Vagina (tissue), 1 donor: ENCODE measurements around a stretch of chr18.

- PRO-cap = no peak
- RAMPAGE, long total RNA = start-site peak on the plus strand at chr18:170500-170595, 9 reads
Observed at GRCh38 chr18:170271-170999, 12.1 kb downstream of the USP14 start.

DNA sequence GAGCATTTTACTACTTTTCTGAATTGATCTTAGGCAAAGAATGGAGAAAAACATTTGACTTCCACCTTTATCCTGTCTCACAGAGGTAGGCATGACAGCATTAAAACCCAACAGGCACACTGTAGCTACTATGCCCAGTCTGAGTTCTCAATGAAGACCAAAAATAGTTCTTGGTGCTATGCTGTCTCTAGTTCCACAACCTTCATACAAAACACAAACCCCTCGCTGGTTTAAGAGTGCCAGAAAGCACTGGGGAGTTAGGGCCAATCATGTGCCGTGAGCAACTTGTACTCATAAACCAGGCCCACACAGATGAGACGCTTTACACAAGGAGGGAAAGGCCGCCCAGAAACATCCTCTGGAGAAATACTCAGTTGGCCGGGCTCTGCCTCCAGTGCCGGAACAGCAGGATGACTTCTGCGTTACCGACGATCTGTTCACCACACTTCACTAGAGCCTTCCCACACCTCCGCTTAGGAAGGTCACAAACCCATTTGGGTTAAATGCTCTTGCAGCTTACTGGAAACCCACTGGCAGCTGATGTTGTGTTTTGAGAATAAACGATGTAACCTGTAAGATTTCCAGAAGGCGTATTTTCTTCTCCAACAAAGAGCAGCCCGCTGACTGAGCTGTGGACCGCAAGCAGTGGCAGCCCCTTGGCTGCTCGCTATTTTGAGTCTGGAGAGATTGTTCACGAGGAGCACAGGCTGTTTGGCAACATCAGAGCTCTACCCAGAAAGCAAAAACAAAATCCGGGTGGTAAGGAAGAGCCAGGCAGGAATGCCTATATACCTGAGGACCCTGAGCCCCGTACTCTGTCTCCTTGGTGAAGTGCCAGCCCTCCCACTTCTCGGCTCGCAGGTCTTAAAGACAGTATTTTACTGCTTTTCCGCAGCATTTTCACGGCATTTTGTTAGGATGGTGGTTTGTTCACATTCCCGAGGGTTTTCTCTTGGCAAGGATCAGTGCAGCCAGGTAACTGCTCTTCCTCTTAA lies 44.1 kb downstream of the COLEC12 start:
- PRO-cap = unidirectional peak, plus-strand start at position 325 of the sequence; unidirectional peak, plus-strand start at position 394 of the sequence
- RAMPAGE, long total RNA = no peak

GRCh38 chr18:2697758-2698113 lies 42.2 kb downstream of the SMCHD1 start:
- PRO-cap = no peak
- RAMPAGE, long total RNA = no peak

DNA sequence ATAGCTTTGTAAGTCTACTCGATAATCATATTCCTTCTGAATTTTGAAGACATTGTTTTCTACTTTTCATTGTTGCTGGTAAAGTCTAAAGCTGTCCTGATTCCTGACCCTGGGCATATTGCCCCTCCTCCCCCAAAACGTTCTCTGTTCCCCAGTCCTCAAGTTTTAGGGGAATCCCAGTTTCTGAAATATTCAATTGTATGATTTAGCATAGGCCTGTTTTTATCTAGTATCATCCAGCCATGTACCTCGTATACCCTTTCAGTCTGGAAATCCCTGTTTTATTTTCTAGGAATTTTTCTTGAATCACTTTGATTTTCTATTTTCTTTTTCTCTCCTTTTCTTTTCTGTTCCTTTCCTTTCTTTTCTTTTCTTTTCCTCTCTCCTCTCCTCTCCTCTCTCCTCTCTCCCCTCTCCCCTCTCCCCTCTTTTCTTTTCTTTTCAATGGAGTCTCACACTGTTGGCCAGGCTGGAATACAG lies 63.4 kb downstream of the SMCHD1 start:
- PRO-cap = no peak
- RAMPAGE, long total RNA = no peak

GRCh38 chr18:2737048-2737322 lies 81.5 kb downstream of the SMCHD1 start:
- PRO-cap = no peak
- RAMPAGE, long total RNA = no peak

DNA sequence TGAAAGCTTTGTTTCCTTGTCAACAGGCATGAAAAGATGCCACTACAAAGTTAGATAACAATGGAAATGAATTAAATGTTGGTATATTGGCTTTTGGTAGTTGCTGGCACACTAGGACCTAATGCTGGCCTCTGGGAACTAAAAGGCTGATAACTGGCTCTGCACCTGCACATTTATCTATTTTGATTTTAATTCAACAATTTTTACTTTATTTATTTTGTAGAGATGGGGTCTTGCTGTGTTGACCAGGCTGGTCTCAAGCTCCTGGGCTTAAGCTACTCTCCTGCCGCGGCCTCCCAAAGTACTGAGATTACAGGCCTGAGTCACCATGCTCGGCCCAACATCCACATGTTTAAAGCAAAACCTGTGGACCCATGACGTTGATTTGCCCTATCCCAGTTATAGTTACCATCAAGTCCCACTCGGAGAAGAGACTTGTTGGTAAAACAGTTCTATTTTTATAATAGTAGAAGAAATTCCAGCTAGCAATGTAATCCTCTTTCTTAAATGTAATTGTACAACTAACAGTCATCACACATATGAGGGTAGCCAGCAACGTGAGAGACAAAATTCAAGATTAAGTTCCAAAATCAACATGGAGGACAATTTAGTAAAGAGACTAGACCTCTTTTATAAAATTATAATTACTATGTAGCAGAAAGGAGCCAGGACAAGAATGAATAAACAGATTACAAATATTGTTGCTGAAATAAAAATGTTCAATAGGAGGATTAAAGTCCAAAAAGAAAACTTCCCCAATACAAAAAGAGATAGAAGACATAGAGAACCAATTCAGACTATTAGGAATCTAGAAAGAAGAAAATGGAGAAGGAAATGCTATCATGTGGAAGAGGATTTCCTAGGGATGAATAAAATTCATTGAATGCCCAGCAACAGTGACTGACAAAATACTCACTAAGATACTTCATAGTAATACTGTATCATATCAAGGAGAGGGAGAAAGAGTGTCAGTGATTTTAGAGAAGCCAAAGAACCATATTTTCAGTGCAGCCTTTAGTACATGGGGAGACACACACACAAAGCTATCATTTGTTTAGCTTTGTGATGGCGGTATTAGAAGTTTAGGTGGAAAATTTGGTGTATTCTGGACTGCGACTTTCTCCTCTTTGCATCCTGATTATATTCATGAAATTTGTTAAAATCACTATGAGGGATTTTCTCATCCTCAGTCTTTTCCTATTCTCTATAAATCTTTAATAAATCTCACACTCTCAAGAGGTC lies 46.1 kb upstream of the EMILIN2 start:
- PRO-cap = no peak
- RAMPAGE, long total RNA = no peak

GRCh38 chr18:2856466-2856915 lies 9.7 kb downstream of the EMILIN2 start:
- PRO-cap = no peak
- RAMPAGE, long total RNA = no peak

- PRO-cap = no peak
- RAMPAGE, long total RNA = no peak
Observed at GRCh38 chr18:2894131-2894706, 47.4 kb downstream of the EMILIN2 start.

DNA sequence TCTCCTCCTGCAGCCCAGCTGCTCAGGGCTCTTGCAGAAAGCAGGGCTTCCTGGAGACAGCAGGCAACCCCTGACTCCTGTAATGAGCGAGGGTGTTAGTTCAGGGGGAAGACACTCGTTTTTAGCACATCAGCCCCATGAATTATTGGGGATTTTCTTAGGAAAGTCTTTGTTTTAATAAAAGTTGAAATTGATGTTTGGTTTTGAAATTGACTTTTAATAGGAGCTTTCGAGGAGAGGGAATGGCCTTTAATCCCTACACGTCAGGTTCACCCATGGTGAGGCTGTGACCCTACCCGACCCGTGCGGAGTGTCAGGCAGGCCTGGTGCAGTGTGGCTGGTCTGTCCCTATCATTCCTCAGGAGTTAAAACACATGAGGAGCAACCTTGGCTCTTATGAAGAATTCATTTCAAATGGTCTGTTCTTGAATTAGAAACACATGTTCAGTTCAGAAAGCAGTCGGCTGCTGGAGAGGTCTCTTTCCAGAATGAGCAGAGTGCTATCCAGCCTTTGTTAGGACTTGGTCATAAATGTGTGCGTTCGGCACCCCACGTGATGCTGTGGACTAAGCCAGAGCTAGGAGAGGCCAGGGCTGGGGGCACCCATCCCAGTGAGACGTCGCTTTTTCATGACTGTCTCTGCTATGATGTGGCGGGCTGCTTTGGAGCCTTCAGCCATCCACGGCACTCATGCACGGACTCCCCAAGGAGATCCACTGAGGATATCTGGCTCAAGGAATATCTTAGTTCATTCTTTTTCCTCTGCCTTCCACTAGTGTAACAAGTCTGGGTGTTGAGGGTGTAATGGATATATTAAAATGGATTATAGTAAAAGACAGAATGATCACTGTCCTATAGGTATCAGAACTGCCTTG lies 54.7 kb downstream of the EMILIN2 start:
- PRO-cap = unidirectional peak, plus-strand start at position 447 of the sequence
- RAMPAGE, long total RNA = no peak

DNA sequence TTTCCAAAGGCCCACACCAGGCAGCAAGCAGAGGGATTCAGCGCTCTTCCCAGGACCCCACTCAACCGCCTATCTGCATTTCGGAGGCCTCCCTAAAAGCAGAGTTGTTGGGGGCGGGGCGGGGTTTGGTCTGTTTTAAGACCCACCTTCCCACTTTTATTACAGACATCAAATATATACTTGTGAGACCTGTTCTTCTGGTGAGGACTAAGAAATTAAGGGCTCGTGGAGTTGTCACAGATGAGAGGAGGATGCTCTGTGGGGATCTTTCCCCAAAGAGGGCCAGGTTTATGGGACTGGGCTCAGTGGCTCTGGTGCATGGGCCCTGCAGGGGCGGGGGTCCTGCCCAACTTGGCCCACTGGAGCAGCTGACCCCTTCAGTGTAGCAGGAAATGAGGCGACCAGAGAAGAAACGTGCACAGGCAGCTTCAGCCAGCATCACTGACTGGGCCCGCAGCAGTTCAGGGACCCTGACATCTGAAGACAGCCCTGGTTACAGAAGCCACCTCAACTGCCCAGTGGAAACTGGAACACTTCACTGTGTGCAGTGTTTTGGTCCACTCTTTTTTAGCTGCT lies 72.7 kb downstream of the EMILIN2 start:
- PRO-cap = no peak
- RAMPAGE, long total RNA = no peak

DNA sequence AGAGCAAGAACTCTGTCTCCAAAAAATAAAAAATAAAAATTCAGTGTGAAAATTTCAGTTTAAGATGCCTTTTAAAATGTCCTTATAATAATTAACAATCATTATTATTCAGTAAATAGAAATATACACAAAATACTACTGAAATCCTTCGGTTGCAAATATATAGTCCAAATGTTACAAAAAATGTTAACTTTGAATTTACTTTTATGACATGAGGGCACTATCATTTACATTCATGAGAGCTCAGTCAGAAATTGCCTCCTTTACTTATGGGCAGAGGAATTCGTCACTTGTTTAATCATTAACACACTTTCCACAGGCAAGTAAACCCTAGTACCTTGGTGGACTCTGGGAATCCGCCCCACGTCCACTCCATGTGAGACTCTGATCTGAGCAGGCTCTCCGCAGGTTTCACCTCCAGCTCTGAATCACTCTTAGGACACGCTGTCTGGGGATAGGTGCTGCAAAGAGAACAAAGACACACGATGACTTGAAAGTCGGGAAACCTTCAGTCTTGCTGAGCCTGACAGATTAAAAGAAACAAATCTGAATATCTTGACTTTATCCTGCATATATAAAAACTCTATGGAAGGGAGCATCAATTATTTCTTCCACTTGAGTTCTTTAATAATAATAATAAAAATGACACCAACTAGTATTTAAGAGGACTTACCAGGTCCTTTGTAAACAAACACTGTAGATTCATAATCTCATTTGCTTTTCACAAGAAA lies 73.6 kb downstream of the LPIN2 start:
- PRO-cap = no peak
- RAMPAGE, long total RNA = no peak

GRCh38 chr18:2953858-2955009 lies 58.7 kb downstream of the LPIN2 start:
- PRO-cap = no peak
- RAMPAGE, long total RNA = no peak

DNA sequence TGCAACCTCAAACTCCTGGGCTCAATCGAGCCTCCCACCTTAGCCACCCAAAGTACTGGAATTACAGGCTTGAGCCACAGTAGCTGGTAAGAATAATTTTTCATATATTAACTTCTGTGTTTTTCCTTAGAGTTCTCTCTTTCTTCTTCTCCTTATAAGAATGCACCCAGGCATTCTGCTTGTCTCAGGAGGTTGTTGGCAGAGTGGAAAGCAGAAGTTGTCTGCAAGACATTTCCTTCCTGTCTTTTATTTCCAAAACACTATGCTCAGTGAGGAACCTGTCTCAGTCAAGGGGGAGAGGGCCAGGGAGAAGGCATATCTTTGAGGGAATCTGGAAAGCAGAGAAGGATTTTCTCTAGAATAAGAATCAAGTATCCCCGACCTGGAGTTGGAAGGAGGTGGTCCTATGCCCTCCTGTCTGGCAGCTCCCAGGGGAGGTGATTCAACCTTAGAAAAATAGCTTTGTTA lies 3.6 kb upstream of the LPIN2 start:
- PRO-cap = unidirectional peak, plus-strand start at position 286 of the sequence
- RAMPAGE, long total RNA = no peak

GRCh38 chr18:3027316-3028208 lies 14.6 kb upstream of the LPIN2 start:
- PRO-cap = no peak
- RAMPAGE, long total RNA = no peak

GRCh38 chr18:3062917-3063233 lies 49.9 kb upstream of the LPIN2 start:
- PRO-cap = no peak
- RAMPAGE, long total RNA = no peak

GRCh38 chr18:3093900-3094593 lies 81.1 kb upstream of the LPIN2 start:
- PRO-cap = no peak
- RAMPAGE, long total RNA = no peak

DNA sequence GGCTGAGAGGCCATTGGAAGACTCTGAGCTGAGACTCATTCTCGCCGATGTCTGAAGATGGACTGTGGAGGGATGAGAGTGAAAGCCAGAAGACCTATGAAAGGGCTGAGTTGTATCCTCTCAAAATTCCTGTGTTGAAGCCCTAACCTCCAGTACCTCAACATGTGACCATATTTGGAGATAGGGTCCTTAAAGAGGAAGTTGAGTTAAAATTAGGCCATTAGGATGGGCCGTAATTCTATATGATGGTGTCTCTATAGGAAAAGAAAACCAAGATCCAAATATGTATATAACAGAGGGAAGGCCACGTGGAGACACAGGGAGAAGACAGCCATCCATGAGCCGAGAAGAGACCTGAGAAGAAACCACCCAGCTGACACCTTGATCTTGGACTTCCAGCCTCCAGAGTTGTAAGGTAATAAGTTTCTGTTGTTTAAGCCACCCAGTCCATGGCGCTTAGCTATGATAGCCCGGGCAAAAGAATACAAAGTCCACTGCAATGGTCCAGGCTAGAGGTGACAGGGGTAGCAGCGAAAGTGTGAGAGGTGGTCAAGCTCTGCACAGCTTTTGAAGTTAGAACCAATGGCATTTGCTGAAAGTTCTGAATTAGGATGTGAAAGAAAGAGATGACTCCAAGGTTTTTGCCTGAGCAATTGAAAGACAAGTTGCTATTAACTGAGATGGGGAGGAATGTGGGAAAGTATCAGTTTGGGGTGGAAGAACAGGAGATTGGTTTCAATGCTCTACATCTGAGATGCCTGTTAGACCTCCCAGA lies 2.8 kb downstream of the MYOM1 start:
- PRO-cap = no peak
- RAMPAGE, long total RNA = no peak

DNA sequence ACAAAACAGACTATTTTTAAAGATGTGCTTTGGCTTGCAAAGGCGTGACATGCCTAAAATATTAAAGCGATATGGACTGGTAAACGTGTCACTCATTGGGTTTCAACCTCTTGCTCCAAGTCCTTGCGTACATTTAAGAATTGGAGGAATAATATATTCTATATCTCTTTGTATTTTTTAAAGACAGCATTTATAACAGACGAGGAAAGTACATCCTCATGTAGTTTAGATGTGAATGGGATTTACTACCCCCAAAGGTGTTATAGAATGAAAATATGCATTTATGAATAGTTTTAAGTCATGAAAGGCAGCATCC lies 3.8 kb downstream of the MYL12A start:
- PRO-cap = no peak
- RAMPAGE, long total RNA = no peak

- PRO-cap = no peak
- RAMPAGE, long total RNA = no peak
Observed at GRCh38 chr18:3278451-3278821, 16.5 kb downstream of the MYL12B start.

GRCh38 chr18:3282623-3283412 lies 20.9 kb downstream of the MYL12B start:
- PRO-cap = no peak
- RAMPAGE, long total RNA = no peak